ENCODE results near the genes H2AX and NLRX1.

GRCh38 chr11:118689460-118690590, 10.4 kb upstream of the TREH start:
- RRBS: 64% methylated on average over 9 of the region's 44 CpGs

DNA sequence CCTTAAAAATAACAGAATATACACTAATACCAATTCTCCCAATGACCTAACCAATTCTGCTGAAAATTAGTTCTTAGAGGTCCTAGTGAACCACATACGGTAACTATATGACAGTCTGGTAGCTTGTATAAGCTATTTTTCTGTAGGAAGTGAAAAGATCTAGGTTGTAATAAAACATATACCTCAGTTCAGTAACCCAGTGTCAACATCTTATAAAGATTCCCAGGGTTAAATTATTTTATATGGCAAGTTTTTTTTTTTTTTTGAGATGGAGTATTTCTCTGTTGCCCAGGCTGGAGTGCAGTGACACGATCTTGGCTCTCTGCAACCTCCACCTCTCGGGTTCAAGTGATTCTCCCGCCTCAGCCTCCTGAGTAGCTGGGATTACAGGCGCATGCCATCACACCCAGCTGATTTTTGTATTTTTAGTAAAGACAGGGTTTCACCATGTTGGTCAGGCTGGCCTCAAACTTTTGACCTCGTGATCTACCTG, 6.7 kb downstream of the DDX6 start:
- RRBS: no CpG with 5 or more reads among the region's 6 CpGs

GRCh38 chr11:118841284-118841739, 42.4 kb upstream of the CXCR5 start:
- RRBS: no CpG with 5 or more reads among the region's 7 CpGs

DNA sequence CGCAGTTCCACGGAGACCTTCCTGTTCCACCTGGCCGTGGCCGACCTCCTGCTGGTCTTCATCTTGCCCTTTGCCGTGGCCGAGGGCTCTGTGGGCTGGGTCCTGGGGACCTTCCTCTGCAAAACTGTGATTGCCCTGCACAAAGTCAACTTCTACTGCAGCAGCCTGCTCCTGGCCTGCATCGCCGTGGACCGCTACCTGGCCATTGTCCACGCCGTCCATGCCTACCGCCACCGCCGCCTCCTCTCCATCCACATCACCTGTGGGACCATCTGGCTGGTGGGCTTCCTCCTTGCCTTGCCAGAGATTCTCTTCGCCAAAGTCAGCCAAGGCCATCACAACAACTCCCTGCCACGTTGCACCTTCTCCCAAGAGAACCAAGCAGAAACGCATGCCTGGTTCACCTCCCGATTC, 10.1 kb downstream of the CXCR5 start:
- RRBS: no CpG with 5 or more reads among the region's 18 CpGs

DNA sequence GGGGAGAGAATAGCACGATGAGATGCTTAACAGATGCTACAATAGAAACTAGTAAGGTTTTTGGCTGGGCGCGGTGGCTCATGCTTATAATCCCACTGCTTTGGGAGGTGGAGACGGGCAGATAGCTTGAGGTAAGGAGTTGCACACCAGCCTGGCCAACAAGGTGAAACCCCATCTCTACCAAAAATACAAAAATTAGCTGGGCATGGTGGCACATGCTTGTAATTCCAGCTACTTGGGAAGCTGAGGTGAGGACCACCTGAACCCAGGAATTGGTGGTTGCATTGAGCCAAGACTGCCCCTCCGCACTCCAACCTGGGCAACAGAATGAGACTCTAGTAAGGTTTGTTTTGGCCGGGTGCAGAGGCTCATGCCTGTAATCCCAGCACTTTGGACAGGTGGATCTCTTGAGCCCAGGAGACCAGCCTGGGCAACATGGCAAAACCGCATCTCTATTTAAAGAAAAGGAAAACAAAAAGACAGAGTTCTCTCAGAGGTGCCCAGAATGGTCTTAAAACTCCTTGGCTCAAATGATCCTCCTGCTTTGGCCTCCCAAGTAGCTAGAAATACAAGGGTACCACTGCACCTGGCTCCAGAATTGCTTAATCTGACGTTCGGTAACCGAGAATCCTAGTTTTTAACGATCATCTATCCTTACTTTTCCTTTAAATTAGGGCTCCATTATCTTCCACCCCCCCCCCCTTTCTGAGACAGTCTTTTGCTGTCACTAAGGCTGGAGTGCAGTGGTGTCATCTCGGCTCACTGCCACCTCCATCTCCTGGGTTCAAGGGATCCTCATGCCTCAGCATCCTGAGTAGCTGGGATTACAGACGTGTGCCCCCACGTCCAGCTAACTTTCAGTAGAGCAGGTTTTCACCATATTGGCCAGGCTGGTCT, 2.0 kb downstream of the RPS25 start:
- RRBS: no CpG with 5 or more reads among the region's 14 CpGs

GRCh38 chr11:119078920-119079492, 5.7 kb upstream of the HMBS start:
- RRBS: no CpG with 5 or more reads among the region's 11 CpGs

DNA sequence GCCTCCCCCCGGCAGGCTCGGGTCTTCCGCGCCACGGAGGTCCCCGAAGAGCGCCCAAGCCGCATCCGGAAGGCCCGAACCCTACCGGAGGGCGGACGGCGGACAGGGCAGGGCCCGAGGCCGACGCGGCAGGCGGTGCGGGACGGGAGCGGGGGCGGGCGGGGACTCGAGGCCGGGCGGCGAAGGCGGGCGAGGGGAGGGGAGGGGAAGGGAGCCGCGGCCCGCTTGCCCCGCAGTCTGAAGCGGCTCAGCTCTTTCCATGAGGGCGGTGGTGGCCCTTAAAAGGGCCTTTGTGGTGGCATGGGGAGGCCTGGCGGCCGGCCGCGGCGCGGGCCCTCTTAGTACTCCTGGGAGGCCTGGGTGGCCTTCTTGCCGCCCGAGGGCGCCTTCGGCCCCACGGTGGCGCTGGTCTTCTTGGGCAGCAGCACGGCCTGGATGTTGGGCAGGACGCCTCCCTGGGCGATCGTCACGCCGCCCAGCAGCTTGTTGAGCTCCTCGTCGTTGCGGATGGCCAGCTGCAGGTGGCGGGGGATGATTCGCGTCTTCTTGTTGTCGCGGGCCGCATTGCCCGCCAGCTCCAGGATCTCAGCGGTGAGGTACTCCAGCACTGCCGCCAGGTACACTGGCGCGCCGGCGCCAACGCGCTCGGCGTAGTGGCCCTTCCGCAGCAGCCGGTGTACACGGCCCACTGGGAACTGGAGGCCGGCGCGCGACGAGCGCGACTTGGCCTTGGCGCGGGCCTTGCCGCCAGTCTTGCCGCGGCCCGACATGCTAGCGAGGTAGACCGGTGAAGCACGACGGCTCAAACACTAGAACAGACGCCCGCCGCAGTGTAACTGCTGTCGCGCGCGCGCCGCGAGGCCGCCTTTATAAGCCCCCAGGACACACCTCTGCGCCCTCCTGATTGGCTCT, at the start of gene H2AX:
Gene H2AX (minus strand): TSS at position 841 of the 912 bp plus-strand sequence.
- RRBS: 2% methylated on average over 42 of the region's 106 CpGs

GRCh38 chr11:119120617-119121454, 544 bp upstream of the HINFP start:
- RRBS: no CpG with 5 or more reads among the region's 36 CpGs

GRCh38 chr11:119144718-119145162, 4.1 kb upstream of the ABCG4 start:
- RRBS: no CpG with 5 or more reads among the region's 8 CpGs

- RRBS: 2% methylated on average over 19 of the region's 65 CpGs
These were observed at the start of gene NLRX1 for GRCh38 chr11:119168445-119169302. Gene NLRX1, plus strand, starts transcription at chr11:119168725.

GRCh38 chr11:119169303-119169998, 926 bp downstream of the NLRX1 start:
- RRBS: 8% methylated on average over 6 of the region's 23 CpGs

DNA sequence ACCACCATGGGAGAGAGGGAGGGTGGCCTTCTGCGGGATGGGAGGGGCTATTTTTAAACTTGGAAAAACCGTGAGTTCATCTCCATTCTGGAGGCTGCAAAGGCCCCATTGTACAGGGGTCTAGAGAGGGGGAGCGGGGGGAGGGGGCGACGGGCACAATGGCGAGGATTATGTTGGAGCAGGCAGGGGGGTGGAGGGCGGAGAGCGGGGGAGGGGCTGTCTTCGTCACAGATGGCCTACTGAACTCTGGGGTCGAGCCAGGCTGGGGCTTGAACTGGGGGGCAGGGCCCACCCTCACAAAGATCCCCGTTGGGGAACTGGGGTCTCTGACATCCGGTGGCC, 3.3 kb upstream of the MCAM start:
- RRBS: no CpG with 5 or more reads among the region's 12 CpGs

GRCh38 chr11:119320564-119321475, 3.9 kb upstream of the MCAM start:
- RRBS: 8% methylated on average over 15 of the region's 65 CpGs

DNA sequence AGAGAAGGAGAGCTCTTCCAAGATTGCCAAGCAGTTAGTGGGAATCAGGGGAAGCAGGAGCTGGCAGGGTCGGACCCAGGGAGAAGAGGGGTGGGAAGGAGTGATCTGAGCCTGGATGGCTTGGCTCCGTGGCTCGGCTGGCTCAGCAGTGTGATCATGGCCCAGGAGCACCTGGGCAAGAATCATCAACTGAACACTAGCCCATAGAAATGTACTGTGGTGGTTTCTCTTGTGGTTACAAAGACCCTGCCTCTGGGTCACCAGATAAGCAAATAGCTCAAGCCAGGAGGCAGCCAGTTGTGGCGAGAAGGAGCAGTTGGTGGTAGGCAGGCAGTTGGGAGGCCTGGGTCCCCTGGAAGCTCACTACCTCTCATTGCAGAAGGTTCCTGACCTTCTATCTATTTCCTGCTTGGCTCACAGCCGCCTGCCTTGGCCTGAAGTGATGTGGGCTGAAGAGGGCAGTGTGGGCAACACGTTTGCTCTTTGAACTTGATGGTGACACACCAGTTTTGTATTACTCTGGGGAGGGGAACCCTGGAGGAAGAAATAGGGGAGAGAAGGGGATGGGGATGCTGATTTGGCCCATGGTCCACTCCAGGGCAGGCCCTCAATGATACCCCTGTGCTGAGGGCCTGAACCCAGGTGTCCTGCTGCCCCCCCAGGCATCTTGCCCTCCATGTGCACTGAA, 34.7 kb downstream of the NECTIN1 start:
- RRBS: no CpG with 5 or more reads among the region's 6 CpGs

- RRBS: no CpG with 5 or more reads among the region's 25 CpGs
These were observed 32.3 kb downstream of the NECTIN1 start for GRCh38 chr11:119696353-119697499.

DNA sequence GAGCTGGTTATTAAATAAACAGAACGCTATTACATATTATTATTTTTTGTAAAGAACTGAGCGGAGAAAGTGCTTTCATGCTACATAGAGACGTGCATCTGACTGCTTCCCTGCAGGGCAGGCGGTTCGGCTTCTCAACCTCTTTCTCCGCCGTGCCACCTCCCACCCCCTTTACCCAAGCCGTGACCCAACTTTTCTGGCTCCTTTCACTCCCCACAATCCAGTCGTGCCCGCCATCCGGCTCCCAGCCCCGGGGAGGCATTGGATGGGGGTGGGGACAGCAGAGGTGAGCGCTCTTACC, 875 bp downstream of the NECTIN1 start:
- RRBS: no CpG with 5 or more reads among the region's 13 CpGs

DNA sequence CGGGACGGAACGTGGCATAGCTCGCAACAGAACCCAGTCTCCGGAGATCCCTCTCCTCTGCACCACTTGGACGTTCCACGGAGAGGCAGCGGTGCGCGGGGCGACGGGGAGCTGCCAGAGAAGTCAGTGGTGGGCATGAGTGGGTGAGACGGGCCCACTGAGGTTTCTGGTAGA, 572 bp upstream of the NECTIN1 start:
- RRBS: 6% methylated on average over 1 of the region's 13 CpGs

GRCh38 chr11:119752865-119753413, 23.9 kb upstream of the NECTIN1 start:
- RRBS: no CpG with 5 or more reads among the region's 3 CpGs